ENCODE data around the genes SMIM29 and SPDEF.

DNA sequence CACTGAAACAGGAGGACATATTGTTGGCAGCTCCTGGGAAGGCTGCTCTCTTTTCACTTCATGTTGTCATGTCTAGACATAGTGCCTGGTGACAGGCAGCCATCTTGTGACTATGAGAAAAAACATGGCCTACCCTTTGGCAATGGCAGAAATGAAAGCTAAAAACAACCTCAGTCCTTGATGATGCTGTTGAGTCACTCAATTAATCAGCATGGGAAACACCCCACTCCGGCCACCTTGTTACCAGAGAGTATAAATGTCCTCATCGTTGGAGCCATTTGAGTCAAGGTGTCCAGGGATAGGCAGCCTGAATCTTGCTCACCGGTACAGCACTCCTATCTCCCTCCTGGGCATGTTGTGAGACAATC, 31.2 kb upstream of the HMGA1 start:
- RRBS, result 100% methylated on average over 2 of the region's 3 CpGs

DNA sequence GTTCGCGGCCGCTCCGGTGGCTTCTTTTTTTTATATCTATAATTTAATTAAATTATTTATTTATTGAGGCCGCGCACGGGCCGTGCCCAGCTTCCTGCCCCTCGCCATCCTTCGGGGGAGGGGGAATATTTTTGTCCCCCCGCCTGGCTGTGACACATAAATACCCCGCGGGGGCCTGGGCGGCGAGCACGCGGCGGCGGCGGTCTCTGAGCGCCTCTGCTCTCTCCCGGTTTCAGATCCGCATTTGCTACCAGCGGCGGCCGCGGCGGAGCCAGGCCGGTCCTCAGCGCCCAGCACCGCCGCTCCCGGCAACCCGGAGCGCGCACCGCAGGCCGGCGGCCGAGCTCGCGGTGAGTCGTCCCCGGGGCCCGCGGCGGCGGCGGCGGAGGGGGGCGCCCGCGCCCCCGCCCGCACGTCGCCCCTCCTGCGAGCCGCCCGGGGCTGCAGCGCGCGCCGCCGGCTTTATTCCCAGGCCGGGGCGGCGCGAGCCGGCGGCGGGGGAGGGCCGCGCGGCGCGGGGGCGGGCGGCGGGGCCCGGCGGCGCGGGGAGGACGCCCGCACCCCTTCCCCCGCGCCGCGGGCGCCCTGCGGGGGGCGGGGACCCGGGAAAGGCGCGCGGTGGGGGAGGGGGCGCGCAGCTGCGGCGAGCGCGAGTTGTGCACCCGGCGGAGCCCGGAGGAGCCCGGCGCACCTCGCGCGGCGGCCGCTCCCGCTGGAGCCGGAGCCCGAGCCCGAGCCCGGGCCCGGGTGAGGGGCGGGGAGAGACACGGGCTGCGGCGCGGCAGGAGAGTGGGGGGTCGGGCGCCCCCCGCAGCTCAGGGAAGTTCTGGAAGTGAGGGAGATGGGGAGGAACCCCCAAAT, 525 bp downstream of the HMGA1 start:
- RRBS, result 1% methylated on average over 71 of the region's 127 CpGs

GRCh38 chr6:34240460-34241478, 4.1 kb downstream of the HMGA1 start:
- RRBS, result no CpG with 5 or more reads among the region's 26 CpGs

DNA sequence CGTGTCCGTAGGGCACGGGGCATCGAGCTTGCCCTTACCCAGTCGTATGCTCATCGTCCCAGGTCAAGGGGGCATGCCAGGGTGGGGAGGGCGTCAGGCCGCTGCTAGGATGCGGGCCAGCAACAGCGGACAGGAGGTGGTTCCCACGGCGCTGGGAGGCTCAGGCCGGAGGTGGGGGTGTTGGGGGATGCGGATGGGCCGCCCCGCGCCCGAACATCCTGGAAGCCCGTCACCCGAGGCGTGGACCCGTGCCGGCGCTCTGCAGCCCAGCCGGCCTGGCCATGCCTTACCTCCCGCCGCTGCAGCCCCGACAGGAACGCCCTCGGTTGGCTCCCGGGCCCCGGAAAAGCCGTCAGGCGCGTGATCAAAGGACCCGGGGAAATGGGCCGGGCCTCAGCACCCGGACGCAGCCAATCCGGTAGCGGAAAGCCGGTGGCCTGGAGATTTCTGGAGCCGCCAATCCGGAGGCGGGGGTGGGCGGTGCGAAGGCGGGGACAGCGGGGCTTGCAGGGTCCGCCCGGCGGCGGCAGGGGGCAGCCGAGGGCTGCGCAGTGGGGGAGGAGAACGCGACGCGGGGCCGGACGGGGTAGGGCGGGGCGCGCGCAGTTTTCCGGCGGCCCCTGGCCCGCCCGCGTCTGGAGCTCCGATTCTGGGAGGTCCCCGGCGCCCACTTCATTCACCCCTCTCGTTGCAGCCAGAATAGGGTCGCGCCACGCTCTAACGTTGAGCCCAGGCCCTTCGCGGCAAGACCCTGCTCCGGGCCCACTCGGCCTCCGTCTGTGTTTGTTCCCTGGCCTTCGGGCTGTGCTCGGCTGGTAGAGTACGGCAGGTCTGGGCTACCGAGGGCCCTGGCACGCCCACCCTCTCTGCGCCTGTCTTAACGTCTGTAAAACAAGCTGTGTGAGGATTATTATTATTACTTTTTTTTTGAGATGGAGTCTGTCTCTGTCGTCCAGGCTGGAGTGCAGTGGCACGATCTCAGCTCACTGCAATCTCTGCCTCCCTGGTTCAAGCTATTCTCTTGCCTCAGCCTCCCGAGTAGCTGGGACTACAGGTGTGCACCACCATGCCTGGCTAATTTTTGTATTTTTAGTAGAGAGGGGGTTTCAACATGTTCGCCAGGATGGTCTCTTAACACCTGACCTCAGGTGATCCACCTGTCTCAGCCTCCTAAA, at the start of gene SMIM29:
TSS of gene SMIM29 (minus strand) at position 318 of the 1,175 bp plus-strand sequence.
- RRBS, result 2% methylated on average over 44 of the region's 94 CpGs

DNA sequence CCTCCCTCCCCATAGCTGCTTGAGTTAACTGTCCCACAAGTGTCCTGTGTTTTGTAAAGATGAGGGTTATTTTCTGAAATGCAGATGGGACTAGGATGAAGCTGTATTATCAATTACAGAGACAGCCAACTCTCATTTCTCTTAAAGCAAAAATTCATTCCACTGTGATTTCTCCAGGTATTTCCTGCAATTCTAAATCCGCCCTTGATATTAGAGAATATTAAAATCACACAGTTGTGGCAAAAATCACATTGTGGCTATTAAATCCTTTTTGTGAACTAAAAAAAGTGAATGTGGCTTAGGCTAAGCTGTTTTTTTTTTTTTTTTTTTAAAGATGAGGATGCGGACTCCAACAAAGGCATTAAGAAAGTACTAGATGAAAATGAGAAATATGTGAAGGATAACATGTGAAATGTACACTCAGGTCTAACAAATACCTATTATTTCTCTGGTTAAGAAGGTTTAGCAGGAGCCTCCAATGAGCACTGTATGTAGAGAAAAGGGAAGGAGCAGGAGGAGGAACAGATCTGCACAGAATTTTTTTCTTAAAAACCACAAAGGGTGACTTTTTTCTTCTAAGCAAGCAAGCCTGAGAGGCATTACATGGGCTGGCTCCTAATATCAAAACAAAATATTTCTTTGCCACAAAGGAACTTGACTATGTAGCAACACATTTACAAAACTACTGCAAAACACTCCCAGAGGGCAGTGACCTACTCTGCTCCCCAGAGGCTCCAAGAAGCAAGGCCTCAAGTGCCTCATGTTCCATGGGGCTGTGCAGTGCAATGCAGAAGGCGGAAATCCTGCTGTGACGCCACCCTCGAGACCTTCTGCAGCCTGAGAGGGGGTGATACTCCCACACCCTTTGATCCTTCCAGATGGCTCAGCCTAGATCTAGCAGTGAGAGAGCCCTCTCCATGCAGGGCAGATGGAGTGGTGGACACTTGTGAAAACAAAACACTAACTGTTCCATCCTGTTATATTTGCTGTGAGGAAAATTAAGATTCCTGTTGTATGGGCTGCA, 35.7 kb upstream of the SMIM29 start:
- RRBS, result no CpG with 5 or more reads among the region's 5 CpGs

DNA sequence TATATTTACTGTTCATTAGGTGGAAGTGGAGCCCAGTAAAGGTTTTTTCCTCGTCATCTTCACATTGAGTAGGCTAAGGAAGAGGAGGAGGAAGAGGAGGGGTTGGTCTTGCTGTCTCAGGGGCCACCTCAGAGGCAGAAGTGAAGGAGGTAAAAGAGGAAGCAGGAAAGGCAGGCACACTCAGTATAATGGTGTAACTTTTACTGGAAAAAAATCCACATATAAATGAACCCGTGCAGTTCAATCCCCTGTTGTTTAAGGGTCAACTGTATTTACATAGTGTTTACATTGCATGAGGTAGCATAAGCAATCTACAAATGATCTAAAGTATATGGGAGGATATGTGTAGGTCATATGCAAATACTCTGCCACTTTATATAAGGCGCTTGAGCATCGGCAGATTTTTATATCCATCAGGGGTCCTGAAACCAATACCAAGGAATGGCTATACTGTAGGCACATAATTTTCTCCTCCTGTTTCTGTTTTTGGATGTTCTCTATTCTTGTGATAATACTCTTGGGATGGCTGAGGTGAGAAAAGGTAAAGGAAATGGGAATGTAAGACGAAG, 60.1 kb downstream of the NUDT3 start:
- RRBS, result no CpG with 5 or more reads among the region's 5 CpGs

DNA sequence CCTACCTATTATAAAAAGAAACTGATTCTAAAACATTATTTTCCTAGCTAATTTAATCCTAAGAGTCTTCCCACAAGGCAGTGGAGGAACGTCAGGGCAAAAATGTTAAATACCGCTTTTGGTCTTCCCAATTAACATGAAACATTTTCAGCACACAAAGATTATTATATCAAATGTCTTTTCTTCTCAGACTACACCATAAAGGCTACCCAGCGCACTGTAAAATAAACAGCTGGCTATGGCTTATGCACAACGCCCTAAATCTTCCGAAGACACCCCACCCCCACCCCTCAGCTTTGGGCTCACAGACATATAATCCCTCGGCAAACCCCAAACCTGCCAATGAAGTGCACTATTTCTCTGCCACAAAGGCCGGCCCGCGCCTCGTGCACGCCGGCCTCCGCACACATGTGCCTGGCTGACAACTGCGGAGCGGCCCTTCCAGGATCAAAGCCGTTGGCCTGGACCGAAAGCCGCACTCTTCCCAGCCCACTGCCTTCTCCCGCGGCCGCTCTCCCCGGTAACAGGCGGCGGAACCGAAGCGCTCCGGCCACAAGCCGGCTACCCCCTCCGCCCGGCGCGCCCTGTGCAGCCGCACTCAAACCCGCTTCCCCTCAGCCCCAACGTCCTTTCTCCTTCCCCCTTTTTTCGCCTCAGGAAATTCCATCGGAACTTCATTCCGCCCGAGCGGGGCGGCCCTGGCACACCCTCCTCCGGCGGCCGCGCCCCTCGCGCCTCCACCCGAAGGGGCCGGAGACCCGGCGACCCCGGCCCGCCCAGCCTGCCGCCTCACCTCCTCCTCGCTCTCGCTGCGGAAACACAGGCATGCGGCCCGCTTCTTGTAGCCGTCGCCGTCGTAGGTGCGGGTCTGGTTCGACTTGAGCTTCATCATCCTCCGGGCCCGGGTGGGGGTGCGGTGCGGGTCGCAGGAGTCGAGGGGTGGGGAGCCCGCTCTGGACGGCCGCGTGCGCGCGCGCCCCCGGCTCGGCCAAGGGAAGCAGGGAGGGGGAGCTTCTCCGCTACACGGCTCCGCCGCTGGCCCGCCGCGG, 674 bp downstream of the NUDT3 start:
- RRBS, result under 1% methylated on average over 22 of the region's 88 CpGs

DNA sequence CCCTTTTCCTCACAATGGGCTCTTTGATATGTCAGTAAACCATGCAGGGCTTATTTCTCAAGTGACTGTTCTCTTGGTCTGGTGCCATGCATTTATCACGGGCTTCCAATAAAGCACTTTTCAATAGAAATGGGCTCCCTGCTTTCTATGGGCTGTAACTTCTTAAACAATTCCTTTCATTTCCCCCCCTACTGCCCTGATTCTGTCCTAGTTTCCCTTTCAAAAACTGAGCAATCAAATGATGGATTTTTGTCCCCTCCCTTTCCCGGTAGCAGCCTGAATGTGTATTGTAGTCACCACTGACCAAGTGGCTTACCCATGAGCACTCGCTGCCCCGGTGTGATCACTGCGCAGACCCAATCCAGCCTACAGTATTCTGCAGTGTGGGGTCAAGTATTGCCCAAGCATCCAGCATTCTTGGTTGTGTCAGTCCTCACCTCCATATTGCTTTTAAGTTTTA, 13.8 kb downstream of the RPS10 start:
- RRBS, result 97% methylated on average over 3 of the region's 5 CpGs

- RRBS, result no CpG with 5 or more reads among the region's 7 CpGs
These were observed 18.9 kb downstream of the PACSIN1 start for GRCh38 chr6:34484781-34485231.

DNA sequence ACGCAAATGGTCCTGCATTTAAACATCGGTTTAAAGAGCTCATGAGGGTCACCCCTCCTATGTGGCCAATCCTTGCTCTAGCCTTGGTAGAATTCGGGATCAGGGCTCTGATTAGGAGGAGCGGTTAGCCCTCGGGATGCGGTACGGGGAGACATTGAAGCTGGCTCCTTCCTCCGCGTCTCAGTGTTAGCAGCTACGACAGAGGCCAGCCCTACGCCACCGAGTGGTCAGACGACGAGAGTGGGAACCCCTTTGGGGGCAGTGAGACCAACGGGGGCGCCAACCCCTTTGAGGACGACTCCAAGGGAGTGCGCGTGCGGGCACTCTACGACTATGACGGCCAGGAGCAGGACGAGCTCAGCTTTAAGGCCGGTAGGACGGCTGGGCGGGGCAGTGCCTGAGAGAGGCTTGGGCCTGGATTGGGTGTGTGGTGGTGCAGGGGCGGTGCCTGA, 24.7 kb downstream of the SPDEF start:
- RRBS, result no CpG with 5 or more reads among the region's 27 CpGs

GRCh38 chr6:34531868-34532538, 24.1 kb downstream of the SPDEF start:
- RRBS, result no CpG with 5 or more reads among the region's 20 CpGs

GRCh38 chr6:34547952-34548636, 8.0 kb downstream of the SPDEF start:
- RRBS, result no CpG with 5 or more reads among the region's 7 CpGs

GRCh38 chr6:34555830-34556530, at the start of gene SPDEF:
Gene SPDEF (minus strand): TSS chr6:34556329.
- RRBS, result no CpG with 5 or more reads among the region's 12 CpGs

DNA sequence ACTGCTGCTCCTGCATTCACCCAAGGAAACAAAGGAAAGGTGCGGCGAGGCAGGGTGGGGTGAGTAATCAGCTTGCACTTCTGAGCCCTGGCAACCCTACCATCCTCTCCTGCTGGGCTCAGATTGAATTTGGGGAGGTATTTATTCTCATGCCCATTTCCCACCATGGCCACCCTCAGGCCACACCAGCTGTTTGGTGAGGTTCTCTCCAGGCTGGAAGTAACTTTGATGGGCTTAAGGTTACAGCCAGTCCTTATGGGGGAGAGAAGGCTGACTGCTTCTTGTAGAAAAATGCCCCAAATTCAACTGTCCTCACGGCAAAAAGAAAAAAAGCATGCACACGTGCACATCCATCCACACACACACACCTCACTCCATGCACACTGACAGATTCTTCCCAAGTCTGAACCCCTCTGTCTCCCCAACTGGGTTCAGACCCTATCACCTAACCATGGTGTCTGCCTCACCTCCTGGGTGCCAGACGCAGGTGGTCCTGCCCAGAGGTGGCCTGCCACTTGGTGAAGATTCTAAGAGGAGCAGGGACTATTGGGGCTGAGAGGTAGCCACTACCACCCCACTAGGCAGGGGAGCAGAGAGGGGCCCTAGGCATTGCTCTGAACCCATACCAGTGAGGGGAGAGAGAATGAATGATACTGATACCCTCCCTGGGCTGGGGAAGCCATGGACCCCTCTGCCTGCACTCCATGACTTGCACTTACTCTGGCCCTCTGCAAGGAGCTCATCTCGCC, 31.5 kb upstream of the SPDEF start:
- RRBS, result no CpG with 5 or more reads among the region's 6 CpGs

GRCh38 chr6:34679407-34679971, 17.1 kb downstream of the ILRUN start:
- RRBS, result no CpG with 5 or more reads among the region's 1 CpG

GRCh38 chr6:34740311-34741039, 16.8 kb upstream of the SNRPC start:
- RRBS, result no CpG with 5 or more reads among the region's 10 CpGs

DNA sequence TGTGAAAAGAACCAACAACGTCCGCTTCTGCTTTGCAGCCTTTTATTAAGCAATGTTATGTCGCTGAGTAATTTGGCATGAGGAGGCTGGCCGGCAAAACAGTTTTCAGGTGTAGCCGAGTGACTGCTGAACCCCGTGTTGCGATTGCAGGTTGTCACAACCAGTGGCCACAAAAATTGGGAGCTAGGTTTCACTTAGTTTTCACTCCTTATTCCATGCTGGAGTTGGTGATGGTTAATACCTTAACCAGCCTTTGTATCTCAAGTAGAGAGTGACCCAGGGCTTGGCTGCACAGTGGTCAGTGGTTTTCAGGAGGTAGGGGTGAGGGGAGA, 1.2 kb downstream of the BLTP3A start:
- RRBS, result no CpG with 5 or more reads among the region's 7 CpGs

DNA sequence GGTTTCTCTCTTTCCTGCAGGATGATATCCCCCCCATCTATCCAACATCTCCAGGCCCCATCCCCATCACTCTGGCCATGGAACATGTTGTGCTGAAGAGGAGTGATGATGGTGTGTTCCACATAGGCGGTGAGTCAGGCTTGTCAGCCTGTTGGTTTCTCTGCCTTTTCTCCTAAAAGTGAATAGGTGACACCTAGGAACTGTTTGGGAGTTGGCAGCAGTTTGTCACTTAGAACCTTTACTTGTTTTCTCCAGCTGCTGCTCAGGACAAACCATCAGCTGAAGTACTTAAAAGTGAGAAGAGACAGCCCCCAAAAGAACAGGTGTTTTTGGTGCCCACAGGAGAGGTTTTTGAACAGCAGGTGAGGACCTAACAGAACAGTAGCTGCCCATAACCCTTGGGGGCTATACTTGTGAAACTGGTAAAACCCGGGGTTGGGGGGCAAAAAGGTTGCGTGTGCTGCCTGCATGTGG, 16.2 kb downstream of the TAF11 start:
- RRBS, result no CpG with 5 or more reads among the region's 3 CpGs

DNA sequence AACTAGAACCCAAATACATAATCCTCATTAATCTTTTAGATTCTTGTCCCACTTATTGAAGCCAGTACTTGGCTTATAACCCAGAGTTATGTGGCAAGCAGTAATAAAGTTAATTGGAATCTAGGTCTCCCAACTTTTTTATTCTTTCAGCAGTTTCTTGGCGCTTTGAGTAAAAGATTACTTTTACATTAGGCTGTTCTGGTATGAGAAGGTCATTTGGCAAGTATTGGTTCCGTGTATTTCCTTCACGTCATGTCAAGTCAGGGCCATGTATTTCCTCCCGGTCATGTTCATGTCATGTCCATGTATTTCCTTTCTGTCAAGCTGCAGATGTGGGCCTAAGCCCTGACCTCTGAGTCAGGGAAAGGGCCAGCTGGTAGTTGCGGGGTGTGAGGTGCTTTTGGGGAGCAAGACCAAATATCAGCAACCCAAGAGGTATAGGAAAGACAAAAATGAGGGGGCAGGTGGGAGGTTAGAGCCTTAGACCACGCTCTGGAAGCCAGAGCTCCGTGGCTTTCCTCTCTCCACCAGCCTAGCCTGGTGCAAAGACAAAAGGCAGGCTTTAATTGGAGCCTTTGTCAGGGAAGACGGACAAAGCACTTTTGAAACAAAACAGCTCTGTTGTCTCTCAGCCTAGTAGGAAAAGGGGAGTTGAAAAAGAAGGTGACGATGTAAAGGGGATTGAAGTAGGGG, 93.4 kb downstream of the TCP11 start:
- RRBS, result no CpG with 5 or more reads among the region's 9 CpGs

- RRBS, result no CpG with 5 or more reads among the region's 28 CpGs
These were observed 61.7 kb downstream of the TCP11 start for GRCh38 chr6:35079201-35080062.

Measured in NB4 (cell line).